Amniotic epithelial cell (primary cell): Measurements from ENCODE around the genes CAMK1, TATDN2 and HRH1.

DNA sequence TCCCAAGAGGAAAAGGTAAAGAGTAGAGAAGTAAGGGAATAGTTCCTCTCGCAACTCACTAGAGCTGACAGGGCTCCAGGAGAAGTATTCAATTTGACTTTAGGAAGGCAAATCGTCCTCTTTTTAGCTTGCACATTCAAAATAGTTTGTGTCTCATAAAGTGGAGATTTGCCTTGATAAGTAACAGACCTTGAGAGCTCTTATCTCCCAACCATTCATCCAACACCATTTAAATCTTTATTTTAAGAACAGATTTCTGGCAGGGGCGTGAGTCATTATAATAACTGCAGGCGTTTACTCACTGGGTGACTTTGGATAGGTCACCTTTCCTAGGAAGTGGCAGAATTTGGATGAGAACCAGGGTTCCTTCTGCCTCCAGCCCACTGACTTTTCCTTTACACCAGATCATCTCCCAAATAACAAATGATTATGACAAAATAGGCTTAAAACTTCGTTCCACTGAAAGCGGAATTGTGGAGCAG is 4.9 kb downstream of the LMCD1 start:
- RRBS, result no CpG with 5 or more reads among the region's 6 CpGs

GRCh38 chr3:9342580-9343211 is 20.2 kb upstream of the THUMPD3 start:
- RRBS, result no CpG with 5 or more reads among the region's 5 CpGs

DNA sequence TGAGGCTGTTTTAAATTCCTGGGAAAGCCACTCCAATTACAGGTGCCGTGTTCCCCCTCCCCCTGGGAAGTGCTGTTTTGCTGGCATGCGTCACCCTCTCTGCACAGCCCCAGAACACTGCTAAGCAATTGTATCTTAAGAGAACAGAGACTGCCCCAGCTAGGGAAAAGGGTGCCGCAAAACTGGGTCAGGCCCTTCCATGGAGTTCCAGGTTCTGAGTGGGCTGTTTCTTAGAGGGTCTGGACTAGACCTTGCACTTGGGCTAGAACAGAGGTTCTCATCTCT is 21.4 kb upstream of the CPNE9 start:
- RRBS, result no CpG with 5 or more reads among the region's 3 CpGs

DNA sequence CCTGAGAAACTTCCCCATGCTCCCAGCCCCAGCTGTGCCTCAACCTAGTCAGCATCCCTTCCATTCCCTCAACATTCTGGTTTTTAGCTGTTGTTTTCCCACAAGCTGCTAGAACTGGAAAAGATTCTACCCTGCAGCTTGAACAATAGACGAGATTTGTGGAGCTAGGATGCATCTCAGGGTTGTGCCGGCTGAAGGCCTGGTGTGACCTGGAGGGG is 8.1 kb upstream of the CPNE9 start:
- RRBS, result no CpG with 5 or more reads among the region's 2 CpGs

GRCh38 chr3:9769429-9770273 is at the start of gene CAMK1:
TSS of gene CAMK1 (minus strand) at chr3:9769947.
- RRBS, result 7% methylated on average over 7 of the region's 49 CpGs

- RRBS, result no CpG with 5 or more reads among the region's 11 CpGs
These were observed 788 bp downstream of the TTLL3 start for GRCh38 chr3:9810833-9811267.

GRCh38 chr3:9916325-9916826 is 522 bp upstream of the IL17RC start:
- RRBS, result no CpG with 5 or more reads among the region's 10 CpGs

GRCh38 chr3:9978806-9979430 is 7.7 kb downstream of the EMC3 start:
- RRBS, result no CpG with 5 or more reads among the region's 5 CpGs

GRCh38 chr3:10155123-10155846 is 9.4 kb upstream of the IRAK2 start:
- RRBS, result no CpG with 5 or more reads among the region's 8 CpGs

- RRBS, result 2% methylated on average over 28 of the region's 73 CpGs
These were observed at the start of gene TATDN2 for GRCh38 chr3:10248415-10249291. TSS of gene TATDN2 (plus strand) at chr3:10248459.

DNA sequence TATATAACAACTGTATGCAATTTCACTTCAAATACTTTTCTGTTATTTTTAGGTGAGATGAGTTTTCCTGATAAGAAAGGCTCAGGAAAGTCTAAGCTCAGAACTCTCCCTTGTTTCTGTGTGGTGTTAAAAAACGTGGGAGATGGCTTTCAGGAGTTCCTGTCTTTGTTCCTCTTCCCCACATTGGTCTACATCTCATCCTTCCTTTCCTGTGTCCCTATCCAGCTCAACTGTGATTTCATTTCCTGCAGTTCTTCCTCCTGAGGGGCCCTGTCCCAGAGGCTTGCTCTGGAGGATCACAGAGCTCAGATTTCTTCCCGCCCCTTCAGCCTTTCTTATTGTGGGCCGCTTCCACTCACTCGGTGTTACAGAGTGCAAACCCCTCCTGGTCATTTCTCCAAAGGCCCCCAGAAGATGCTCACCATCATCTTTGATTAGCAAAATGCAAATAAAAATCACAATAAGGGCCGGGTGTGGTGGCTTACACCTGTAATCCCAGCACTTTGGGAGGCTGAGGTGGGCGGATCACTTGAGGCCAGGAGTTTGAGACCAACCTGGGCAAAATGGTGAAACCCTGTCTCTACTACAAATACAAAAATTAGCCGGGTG is 11.1 kb downstream of the SEC13 start:
- RRBS, result no CpG with 5 or more reads among the region's 7 CpGs

GRCh38 chr3:10504146-10504511 is 1.3 kb downstream of the ATP2B2 start:
- RRBS, result no CpG with 5 or more reads among the region's 16 CpGs

GRCh38 chr3:10634695-10634992 is 129.3 kb upstream of the ATP2B2 start:
- RRBS, result no CpG with 5 or more reads among the region's 1 CpG

GRCh38 chr3:10994362-10994808 is 1.8 kb downstream of the SLC6A1 start:
- RRBS, result no CpG with 5 or more reads among the region's 4 CpGs

DNA sequence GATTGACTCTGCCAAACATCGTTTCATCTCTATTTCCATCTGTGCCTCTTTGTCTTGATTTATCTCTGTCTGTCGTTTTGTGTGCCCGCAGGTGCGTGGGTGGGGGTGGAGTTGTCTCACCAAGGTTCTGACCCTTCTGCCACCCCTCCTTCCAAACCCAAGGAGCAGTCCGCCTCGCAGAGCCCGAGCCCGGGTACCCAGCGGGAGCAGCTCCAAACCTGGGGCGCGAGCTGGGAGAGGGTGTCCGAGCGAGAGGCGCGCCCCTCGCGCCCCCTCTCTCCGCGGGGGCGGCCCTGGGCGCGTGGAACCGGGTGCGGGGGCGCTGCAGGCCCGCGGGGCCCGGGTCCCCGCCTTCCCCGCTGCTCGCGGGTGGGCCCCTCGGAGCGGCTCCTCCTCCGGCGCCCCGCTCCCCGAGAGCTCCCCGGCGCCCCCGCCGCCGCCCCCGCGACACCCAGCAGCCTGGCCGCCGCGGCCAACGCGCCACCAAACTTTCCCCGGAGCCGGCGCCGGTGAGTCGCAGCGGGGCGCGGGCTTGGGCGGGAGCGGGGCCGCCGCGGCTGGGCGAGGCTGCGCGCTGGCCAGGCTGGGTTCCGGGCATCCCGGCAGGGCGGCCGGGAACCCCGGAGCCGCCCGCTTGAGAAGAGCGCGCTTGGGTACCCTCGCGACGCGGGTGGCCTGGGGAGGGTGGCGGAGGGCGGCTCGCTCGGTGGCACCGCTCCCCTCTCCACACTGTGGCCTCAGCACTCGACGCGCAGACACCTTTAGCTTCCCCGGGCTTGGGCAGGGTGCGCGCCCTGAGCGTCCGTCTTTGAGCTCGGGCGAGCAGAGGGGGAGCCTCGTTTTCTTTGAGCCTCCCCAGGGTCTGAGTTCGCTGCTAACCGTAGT is at the start of gene HRH1:
TSS of gene HRH1 (plus strand) at position 448 of the 885 bp plus-strand sequence.
- RRBS, result 3% methylated on average over 24 of the region's 97 CpGs

GRCh38 chr3:11184189-11184779 is 30.0 kb downstream of the HRH1 start:
- RRBS, result no CpG with 5 or more reads among the region's 19 CpGs

DNA sequence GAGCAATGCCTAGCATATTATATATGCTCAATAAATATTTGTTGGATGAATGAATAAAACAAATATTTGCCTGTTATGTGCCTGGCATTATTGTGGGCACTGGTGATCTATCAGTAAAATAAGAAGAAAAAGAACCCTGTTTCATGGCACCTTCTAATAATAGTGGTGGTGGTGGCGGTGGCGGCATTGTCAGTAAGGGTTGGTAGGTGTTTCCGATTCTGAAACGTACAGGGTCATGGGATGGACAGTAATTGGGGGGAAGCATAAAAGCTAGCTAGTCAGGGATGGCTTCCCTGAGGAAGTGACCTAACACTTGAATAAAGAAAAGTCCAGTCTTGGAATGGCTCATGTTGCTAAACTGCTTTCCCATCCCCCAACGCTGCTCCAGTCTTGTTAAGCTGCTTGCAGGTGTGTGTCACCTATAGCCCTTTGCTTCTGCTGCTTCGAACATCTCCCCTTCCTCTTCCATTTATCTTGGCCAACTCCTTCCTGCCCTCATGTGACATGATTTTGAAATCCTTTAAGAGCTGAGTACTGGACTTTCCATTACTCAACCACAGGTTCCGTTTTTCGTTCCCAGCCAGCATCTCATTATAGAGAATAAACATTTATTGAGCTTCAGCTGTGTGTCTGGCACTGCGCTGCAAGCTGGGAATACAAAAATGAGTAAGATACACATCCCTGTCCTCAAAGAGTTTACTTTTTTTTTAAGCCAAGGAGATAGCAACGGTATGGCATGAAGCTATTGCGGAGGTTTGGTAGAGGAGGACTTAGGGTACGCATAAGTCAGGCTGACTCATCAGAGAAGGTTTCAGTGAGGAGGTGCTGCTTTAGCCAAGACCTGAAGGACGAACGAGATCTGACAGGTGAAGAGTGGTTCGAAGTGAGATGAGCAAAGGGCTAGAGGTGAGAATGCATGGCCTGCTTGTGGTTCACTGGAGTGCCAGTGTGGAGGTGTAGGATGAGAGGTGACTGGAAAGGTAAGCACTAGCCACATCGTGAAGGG is 1.7 kb downstream of the ATG7 start:
- RRBS, result no CpG with 5 or more reads among the region's 16 CpGs

DNA sequence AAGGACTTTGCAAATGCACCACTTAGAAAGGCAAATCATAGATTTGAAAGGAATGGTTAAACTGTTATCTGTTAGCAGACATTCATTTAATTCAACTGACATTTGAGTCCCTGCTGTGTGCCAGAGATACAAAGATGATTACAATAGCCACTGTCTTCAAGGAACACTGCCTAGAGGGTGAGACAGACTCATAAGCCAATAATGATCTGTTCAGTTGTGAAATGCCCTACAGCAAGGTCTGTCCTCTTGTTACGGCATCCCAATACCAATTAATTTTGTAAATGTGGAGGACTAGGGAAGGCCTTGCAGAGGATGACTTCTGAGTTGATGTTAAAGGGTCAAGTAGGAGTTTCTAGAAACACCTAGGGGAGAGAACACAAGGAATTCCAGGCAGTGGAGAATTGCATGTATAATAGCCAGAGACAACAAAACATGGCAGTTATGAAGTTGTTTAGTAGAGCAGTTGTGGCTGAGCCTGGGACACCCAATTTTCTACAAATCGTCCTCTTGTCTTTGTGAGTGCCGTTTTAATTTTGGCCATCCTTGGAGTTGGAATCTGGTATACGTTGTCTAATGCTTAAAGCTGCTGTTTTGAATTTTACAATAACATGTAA is 113.3 kb downstream of the ATG7 start:
- RRBS, result no CpG with 5 or more reads among the region's 4 CpGs

DNA sequence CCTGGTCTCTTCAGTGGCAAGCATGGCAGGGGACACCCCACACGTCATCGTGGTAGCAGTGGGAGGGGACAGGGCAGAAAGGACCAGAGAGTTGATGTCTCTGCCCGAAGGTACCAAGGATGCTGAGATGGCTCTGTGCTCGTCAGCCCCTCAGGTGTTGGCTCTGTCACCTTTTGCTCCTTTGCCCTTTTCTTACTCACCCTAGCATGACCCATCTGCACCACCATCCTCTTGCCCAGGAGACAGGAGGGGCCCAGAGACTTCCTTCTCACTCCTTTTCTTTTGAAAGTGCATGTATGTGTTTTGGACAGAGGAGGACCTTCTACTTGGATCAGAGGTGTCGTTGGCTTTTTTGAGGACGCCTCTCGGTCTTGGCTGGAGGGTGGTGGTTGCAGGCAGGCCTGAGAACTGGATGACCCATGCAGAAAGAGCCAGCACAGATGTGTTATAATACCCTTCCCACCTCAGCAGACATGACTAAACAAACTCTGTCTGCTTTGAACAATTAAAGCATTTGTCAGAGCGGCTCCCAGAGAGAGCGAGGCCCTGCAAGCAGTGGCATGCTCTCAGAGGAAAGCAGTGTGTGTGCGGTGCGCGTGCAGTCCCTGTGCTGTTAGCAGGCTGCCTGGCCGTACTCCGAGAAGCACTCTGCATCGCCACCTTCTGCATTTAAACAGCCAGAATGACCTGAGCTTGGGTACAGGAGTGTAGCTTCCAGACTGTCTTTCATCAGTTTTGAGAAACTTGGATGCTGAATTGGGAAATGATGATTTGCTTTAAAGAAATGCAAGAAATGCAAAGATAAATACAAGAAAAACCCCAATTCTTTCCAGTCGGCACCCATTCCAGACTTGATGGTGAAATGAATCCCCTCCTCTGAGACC is 113.8 kb downstream of the VGLL4 start:
- RRBS, result no CpG with 5 or more reads among the region's 16 CpGs